T-cell (primary cell): ENCODE measurements around a stretch of chr4.

DNA sequence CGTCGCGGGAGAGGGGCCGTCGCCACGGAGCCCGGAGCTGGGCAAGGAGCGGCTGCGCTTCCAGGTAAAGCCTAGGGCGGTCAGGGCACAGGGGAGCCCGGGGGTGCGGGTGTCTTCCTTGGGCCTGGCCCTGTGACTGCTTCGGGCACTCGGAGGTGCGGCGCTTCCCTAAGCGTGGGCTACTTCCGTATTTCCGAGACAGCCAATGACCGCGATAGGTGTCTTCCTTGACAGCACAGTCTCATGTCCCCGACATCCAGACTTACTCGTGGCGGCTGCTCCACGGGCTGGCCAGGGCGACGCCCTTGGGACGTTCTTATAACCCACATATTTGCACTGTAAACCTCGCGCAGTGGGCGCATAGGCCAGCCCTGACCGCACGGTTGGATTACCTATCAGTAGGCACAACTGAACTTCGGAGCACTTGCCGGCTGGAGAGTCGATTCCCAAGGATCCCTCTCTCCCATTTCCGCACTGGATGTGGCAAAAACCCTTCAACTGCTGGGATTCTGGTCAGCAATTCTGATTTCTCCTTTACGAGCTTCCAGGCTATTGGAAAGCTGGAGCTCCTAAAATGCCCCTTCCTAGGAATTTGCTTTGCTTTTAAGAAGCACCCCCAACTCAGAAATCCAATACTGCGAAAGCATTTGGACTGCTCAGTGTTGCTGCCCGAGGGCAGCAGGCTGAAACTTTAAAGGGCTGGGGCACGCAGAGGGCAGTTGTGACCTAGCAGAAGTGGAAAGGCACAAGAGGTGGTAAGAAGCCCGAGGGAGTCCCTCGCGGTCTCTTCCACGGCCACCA is 1.3 kb downstream of the ZAR1 start:
- PRO-cap, 7 experiments: no peak in any of the 7 experiments

GRCh38 chr4:48633793-48634529 is 143.9 kb downstream of the ZAR1 start:
- PRO-cap, 7 experiments: no peak in any of the 7 experiments

DNA sequence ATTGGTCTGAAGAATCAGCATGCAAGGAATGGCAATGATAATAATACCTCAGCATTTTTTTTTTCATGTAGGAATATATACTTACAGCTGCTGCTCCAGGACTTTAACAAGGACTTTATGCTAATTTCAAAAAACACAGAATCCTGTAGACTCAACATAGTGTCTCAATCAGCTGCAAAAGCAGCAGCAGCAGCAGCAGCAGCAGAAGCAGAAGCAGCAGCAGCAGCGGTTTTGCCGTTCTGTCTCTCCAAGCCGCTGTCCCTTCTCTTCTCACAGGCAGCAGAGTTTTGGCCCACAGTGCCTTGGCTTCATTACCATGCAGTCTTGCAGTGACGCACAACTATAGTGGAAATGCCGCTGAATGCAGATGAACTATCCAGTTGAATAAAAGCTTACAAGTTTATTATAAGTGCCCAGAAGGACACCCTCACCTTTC is 126.4 kb downstream of the FRYL start:
- PRO-cap, 7 experiments: no peak in any of the 7 experiments

DNA sequence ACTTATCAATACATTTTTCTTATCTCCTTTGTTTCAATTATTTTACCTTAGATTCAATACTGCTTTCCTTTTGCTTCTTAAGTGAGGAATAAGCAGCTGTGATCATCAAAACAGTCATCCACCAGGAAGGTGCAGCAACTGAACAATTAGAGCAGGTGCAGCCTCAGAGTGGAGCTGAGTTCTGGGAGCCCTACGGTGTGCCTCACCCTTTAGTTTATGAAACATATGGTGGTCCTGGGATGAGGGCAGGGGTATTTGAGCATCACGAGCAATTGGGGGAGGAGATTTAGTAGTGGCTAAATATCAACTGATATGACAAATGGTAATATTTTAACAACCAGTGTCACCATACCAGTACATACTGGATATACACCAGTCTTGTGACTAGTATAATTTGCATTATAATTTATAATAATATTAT is 110.9 kb downstream of the FRYL start:
- PRO-cap, 7 experiments: no peak in any of the 7 experiments

DNA sequence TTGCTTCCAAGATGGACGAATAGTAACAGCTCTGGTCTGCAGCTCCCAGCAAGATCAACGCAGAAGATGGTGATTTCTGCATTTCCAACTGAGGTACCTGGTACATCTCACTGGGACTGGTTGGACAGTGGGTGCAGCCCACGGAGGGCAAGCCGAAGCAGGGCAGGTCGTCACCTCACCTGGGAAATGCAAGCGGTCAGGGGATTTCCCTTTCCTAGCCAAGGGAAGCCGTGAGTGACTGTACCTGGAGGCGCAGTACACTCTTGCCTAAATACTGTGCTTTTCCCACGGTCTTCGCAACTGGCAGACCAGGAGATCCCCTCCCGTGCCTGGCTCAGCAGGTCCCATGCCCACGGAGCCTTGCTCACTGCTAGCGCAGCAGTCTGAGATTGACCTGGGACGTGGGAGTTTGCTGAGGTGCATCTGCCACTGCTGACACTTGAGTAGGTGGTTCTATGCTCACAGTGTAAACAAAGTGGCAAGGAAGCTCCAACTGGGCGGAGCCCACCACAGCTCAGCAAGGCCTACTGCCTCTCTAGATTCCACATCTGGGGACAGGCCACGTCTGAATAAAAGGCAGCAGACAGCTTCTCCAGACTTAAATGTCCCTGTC is 51.2 kb downstream of the FRYL start:
- PRO-cap, 7 experiments: peak in 1 of 7 experiments; most common plus-strand start position 547 of the sequence (in 1); most common minus-strand start position 391 of the sequence (in 1)

DNA sequence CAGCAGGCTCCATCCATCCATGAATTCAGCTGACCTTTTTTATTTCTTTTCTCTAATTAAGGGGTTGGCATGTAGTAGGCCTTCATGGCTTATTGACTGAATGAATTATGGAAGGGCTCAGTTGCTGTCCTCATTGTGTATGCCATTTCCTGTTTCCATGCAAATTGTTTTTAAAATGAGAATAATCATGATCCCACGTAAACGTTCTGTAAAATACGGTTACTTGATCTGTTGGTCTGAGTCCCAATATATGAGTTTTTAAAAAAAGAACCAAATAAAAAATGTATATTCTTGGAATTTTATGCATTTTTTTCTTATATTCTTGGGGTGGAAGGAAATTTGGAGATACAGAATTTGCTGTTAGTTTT is 817 bp downstream of the OCIAD1 start:
- PRO-cap, 7 experiments: peak in 6 of 7 experiments; most common minus-strand start position 102 of the sequence (in 3)

DNA sequence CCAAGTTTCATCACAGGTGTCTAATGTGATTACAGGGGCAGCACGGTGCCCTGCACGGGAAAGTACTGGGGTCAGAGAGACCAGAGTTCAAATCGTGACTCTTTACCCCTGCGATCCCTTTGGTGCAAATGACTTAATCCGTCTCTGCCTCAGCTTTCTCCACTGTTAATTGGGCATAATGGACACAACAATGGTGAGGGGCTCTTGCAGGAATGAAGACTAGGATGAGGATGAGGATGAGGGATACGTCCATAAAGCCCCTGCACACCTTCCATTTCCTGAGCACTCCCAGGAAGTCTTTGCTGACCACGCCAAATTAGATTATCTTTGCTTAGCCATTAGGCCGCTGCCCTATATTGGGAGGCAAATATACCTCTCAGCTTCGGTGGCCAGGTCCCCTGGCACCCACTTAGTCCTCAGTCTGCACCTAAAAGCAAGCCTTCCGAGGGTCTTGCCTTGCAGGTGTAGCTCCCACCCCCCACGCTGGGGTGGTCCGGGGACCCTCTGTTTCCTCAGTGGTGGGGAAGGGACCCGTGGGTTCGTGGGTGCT is 755 bp downstream of the OCIAD2 start:
- PRO-cap, 7 experiments: no peak in any of the 7 experiments

DNA sequence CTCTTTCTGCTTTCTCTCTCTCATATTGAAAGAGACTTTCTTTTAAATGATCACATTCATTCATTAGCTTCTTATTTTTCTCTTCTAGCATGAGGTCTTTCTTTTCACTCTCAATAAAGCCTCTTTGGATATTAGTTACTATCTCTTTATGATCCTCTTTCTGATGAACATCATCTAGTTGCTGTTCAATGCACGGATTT is 516.0 kb downstream of the CWH43 start:
- PRO-cap, 7 experiments: no peak in any of the 7 experiments

DNA sequence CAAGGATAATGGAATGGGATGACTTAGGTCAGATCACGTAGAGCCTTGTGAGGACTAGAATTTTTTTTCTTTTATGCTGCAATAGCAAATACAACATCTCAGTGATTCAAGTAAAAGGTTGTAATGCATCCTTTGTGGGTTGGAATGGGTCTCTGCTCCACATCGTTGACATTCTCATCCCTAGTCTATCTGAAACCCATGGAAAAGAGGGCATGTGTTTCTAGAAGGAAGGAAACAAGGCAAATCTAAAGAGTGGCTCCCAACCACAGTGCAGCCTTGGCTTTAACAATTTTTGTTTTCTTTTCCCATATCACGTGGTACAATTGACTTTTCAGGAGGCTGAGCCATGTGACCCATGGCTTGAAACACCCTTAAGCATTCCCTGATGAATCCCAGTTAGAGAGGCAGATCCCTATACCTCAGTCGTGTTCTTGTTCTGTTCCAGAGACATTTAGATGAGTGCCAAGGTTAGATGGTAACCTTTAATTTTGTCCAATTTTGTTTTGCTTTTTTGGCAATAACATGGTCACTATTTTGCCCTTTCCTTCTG is 12.8 kb downstream of the DCUN1D4 start:
- PRO-cap, 7 experiments: no peak in any of the 7 experiments

DNA sequence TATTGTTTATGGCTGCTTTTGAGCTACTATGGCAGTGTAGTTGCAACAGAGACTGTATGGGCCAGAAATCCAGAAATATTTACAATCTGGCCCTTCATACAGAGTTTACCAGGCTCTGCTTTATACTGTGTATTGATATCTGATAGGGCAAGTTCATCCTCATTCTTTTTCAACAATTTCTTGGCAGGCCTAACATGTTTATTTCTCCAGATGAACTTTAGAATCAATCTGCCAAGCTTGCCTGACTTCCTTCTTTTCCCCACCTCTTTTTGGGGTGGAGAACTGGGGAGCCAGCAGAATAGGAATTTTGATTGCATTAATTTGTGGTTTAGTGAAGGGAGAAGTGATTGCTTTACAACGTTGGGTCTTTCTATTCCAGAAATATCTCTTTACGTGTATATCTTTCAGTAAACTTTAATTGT is 15.9 kb downstream of the DCUN1D4 start:
- PRO-cap, 7 experiments: no peak in any of the 7 experiments

GRCh38 chr4:51909203-51909705 is 66.3 kb downstream of the DCUN1D4 start:
- PRO-cap, 7 experiments: no peak in any of the 7 experiments

- PRO-cap, 7 experiments: no peak in any of the 7 experiments
These were observed 38.0 kb downstream of the ERVMER34-1 start for GRCh38 chr4:52713089-52713684.

DNA sequence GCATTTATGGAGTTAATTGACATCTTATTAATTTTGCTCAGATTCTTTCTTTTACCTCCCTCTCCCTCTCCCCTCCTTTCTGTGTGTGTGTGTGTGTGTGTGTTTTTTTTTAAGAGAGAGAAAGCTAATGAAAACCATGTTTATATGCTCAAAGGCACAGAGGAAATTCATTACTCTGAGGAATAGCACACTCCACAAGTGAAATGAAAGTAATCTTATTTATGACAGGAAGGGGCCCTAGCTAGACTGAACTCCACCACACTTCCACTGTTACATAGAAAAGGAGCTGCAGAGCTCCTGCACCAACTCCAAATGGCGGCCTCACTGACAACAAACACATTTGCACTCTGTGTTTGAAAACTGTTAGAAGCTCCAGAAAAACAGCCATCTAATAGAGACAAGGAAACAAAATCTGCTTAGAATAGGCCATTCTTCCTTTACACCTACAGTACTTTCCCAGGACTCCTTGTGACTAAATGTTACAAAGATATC is 150.7 kb downstream of the RASL11B start:
- PRO-cap, 7 experiments: no peak in any of the 7 experiments

DNA sequence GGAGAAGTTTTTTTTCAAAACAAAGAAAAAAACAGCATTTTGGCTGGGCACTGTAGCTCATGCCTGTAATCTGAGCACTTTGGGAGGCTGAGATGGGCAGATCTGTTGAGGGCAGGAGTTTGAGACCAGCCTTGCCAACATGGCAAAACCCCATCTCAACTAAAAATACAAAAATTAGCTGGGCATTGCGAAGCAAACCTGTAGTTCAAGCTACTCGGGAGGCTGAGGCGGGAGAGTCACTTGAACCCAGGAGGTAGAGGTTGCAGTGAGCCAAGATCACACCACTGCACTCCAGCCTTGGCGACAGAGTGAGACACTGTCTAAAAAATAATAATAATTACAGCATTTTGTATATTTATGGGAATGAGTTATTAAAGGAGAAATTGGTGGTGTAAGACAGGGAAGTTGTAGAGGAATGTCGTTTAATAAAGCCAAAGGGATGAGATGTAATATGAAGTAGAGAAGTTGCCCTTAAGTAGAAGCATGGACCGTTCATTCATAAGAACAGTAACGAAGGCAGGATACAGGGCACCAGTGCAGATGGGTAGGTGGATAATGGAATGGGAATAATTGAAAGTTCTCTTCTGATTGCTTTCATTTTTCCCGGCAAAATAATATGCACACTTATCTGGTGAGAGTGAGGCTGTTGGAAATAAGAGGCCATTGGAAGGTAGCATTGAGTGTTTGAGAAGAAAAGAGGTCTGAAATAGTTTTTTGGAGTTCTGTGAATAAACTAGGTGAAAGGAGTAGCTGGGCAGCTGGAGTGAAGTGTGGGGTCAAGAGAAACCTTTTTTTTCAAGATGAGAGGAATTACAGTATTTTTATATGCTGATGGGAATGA is 25.2 kb downstream of the FIP1L1 start:
- PRO-cap, 7 experiments: no peak in any of the 7 experiments

DNA sequence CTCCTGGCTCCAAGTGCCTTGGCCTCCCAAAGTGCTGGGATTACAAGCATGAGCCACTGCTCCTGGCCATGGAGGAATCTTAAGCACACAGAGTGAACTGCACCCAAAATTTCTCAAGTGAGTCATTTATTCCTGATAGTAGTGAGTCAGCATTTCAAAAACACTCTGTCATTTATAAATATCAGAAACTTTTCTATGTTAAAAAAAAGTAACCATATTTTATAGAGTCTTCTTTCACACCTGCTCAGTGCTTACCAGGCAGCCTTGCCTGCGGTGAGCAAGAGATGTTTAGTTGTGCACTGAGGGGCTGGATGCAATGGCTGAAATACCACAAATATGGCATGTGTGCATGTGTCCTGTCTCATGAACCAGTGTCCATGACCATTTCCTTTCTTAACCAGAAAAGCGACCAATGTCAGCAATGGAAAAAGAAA is 101.7 kb downstream of the FIP1L1 start:
- PRO-cap, 7 experiments: no peak in any of the 7 experiments

DNA sequence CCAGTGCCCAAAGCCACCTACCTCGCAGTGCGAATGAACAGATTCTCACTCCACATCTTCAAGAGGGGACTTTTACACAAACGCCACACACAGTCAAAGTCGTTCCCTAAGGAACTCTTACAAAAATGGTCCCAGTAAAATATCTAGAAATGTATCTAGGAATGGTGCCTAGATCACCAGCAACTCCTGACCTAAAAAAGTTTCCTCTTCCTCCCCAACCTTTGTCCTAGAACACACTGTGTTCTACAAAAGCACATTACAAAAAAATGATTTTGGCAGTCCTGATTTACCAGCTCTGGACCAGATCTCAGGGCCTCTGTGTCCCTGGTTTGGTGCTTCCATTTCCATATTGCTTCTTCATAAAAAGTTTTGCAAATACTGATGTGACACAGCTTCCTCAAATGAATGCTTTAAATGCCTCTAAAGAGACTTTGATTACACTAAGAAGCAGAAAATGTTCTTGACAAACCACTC is 55.0 kb downstream of the LNX1 start:
- PRO-cap, 7 experiments: no peak in any of the 7 experiments

- PRO-cap, 7 experiments: no peak in any of the 7 experiments
These were observed 33.1 kb downstream of the LNX1 start for GRCh38 chr4:53557973-53558738.

- PRO-cap, 7 experiments: no peak in any of the 7 experiments
These were observed 59.9 kb upstream of the LNX1 start for GRCh38 chr4:53651058-53651703.

DNA sequence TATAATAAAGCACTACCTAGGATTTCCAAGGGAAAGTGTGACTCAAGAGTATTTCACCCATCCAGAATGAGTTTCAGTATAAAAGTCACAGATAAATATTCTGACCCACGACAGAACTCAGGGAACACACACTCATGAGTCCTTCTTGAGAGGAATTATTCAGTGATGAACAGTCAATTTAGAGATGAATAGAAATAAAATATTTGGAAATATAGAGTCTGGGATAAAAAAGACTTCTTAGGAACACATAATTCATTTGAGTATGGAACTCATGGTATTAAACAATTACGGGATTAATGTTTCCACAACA is 143.4 kb upstream of the LNX1 start:
- PRO-cap, 7 experiments: no peak in any of the 7 experiments

DNA sequence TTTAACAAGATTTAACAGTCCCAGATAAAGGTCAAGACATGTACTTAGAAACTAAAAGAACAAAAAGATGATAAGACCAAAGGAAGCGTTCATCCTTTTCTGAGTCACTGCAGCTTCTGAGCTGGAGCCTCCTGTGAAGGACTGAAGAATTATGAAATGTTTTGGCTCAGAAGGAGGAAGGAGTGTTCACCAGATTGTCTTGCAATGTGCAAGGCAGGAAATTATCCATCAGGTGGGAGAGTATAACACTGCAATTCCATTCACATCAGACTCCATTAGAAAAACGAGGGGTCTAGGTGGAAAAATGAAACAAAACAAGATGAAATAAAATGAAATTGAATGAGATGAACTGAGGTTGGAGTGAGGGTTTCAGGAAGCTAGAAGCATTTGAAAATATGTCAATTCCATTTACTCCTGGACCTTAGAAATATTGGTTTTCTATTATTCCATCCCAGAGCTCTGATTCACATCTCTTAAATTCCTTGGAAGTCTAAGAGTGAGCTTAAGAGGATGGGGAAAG is 186.1 kb upstream of the LNX1 start:
- PRO-cap, 7 experiments: no peak in any of the 7 experiments